Measurements from ENCODE around the genes CENPH and CARTPT.

GRCh38 chr5:68241374-68242014, 25.9 kb downstream of the PIK3R1 start:
- PRO-cap, 3 experiments = no peak in any of the 3 experiments
- RAMPAGE, long total RNA, 2 experiments = no peak in any of the 2 experiments
- RRBS = no CpG with 5 or more reads among the region's 1 CpG

- PRO-cap, 3 experiments = no peak in any of the 3 experiments
- RAMPAGE, long total RNA, 2 experiments = no peak in any of the 2 experiments
- RRBS = no CpG with 5 or more reads among the region's 9 CpGs
Measured at GRCh38 chr5:68250056-68250599, 34.6 kb downstream of the PIK3R1 start.

DNA sequence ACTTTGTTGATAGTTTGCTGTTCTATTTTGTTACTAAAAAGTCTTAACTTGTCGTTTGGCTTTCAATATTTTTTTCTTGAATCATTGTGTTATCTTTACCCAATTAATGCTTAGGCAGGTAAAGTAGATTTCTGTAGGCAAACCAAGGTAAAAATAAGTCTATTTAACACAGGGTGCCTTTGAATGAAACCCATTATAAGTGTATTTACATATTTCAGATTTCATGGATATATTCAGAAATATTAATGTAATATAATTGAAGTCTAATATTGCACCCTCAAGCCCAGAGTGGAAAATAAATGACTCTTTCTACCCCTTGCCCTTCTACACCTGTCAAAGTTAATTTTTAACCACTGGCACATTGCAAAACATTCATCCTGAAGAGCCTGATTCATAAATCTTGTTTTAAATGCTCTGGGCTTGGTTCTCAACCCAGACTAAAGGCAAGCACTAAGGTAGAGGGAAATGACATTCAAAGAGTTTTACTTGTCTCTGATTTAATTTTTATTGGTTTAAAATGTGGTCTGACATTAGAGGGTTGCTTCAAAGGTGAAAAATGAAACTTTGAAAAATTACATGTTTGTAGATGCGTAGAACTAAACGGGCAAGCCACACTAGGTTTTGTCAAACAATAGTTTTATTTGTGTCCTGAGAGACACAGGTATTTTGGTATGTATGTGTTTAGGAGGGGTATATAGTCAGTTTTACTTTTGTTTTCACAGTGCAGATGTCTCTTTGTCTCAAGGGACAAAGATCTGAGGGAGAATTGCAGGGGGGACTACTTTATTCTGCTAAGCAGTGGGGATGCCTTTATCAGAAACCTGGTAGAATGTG, 69.6 kb downstream of the PIK3R1 start:
- PRO-cap, 3 experiments = no peak in any of the 3 experiments
- RAMPAGE, long total RNA, 2 experiments = no peak in any of the 2 experiments
- RRBS = no CpG with 5 or more reads among the region's 3 CpGs

DNA sequence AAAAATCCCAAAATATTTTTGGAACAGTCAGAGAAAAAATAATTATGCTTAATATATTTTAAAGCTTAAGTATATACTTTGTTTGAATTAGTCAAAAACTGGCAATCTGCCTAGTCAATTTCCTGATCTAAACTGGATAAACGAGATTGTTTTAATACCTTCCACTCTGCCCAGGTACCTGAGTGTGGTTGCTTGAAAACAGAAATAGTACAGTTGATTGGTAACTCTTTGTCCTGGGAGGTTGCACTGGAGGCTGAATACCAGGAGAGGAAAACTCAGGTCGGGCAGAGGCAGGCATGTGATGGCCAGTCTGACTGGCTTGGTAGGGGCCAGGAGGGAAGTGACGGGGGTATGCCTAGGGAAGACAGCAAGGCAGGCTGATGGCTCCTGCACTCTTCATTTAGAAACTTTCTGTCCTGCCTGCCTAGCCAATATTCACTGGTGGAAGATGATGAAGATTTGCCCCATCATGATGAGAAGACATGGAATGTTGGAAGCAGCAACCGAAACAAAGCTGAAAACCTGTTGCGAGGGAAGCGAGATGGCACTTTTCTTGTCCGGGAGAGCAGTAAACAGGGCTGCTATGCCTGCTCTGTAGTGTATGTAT, 80.3 kb downstream of the PIK3R1 start:
- PRO-cap, 3 experiments = no peak in any of the 3 experiments
- RAMPAGE, long total RNA, 2 experiments = no peak in any of the 2 experiments
- RRBS = no CpG with 5 or more reads among the region's 7 CpGs

DNA sequence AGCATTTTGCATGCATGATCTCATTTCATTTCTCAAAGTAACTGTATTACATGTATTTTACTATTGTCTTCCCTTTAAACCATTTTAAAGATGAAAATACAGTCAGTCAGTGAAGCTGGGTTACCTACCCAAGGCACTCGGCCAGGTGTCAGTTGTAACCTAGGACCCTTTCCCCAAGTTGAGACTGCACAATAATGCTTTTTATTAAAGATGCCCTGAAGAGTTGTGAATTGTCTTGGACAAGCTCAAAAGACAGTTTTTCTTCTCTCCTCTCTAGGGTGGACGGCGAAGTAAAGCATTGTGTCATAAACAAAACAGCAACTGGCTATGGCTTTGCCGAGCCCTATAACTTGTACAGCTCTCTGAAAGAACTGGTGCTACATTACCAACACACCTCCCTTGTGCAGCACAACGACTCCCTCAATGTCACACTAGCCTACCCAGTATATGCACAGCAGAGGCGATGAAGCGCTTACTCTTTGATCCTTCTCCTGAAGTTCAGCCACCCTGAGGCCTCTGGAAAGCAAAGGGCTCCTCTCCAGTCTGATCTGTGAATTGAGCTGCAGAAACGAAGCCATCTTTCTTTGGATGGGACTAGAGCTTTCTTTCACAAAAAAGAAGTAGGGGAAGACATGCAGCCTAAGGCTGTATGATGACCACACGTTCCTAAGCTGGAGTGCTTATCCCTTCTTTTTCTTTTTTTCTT, 81.7 kb downstream of the PIK3R1 start:
- PRO-cap, 3 experiments = no peak in any of the 3 experiments
- RAMPAGE, long total RNA, 2 experiments = no peak in any of the 2 experiments
- RRBS = no CpG with 5 or more reads among the region's 9 CpGs

- PRO-cap, 3 experiments = no peak in any of the 3 experiments
- RAMPAGE, long total RNA, 2 experiments = no peak in any of the 2 experiments
- RRBS = no CpG with 5 or more reads among the region's 5 CpGs
Measured at GRCh38 chr5:68456686-68457265, 241.2 kb downstream of the PIK3R1 start.

DNA sequence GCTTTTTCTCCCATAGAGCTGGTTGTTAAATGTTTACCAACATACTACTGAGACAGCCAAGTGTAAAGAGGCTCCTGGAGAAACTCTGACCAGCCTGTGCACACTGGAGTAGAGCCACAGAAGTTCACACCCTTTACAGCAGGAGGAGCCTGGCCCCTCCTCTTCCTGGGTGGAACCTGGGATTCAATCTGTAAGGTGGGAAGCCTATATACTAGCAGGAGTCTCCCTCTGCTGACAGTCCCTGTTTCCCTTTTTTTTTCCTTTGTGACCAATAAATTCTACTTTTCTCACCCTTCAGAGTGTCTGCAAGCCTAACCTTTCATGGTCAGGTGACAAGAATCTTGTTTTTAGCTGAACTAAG, 10.4 kb upstream of the SLC30A5 start:
- PRO-cap, 3 experiments = no peak in any of the 3 experiments
- RAMPAGE, long total RNA, 2 experiments = no peak in any of the 2 experiments

- PRO-cap, 3 experiments = no peak in any of the 3 experiments
- RAMPAGE, long total RNA, 2 experiments = no peak in any of the 2 experiments
- RRBS = no CpG with 5 or more reads among the region's 6 CpGs
Measured at GRCh38 chr5:69136045-69136631, 30.8 kb upstream of the CCNB1 start.

DNA sequence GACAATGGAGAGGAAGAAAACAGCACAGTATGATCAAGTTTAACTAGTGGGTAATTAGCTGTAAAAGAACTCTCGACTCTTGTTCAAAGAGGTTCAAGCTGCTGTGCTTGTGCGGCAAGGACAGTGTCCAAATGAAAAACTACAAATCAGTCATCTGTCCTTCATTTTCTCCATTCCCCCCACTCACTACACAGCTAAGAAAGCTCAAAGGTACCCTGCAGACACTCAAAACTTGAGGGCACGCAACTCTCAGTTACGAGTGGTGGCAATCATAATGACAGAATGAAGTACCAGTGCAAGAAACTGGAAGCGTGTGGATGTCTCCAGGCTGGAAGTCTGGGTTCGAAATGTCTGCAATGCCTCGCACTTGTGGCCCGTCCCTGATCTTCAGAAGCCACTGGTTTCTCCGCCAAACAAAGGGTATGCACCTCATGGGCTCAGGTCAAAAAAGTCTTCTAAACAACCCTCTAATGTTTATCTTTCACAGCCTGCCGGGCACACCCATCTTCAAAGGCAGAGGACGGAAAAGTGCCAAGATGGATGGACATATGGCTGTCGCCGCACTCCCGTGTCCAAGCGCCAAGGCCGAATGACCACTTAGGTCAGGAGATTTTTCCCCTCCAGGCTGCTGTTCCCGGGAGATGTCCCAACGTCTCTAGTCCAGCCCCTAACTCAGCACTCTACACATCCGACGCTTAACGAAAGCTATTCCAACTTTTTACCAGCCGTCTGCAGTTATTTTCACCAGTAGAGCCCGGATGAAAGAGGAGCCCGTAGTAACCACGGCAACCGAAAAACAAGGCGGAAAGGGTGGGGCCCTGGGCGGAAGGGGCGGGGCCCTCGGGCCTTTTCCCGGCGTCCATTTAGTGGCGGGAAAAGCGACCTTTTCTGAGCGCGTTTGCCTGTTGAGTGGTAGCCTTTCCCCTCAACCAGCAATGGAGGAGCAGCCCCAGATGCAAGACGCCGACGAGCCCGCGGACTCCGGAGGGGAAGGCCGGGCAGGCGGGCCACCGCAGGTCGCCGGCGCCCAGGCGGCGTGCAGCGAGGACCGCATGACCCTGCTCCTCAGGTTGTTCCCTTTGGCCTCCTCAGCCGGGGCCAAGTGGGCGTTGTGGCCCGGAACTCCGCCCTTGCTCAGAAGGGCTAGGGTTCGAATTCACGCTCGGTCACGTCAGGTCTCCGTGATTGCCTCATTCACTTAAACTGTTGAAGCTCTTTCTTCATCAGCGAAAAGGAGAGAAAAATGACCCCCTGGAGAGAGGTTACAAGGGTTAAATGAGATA, at the start of gene CENPH:
Gene CENPH, plus strand, starts transcription at position 884 of the 1,283 bp plus-strand sequence.
- PRO-cap, 3 experiments = peak in 3 of 3 experiments; most common plus-strand start position 891 of the sequence (in 2); most common minus-strand start position 798 of the sequence (in 3)
- RAMPAGE, long total RNA, 2 experiments = start-site peak on the plus strand in 2 of 2 experiments, centred at positions 881 to 905 of the sequence, 364 to 586 reads per replicate; start-site peak on the minus strand in 2 of 2 experiments, centred at positions 743 to 749 of the sequence, 49 to 84 reads per replicate
- RRBS = under 1% methylated on average over 23 of the region's 62 CpGs

- PRO-cap, 3 experiments = no peak in any of the 3 experiments
- RAMPAGE, long total RNA, 2 experiments = no peak in any of the 2 experiments
- RRBS = no CpG with 5 or more reads among the region's 43 CpGs
Measured at GRCh38 chr5:70585973-70586409, 314.5 kb upstream of the SERF1A start.

GRCh38 chr5:71020646-71020979, 4.5 kb downstream of the NAIP start:
- PRO-cap, 3 experiments = no peak in any of the 3 experiments
- RAMPAGE, long total RNA, 2 experiments = no peak in any of the 2 experiments
- RRBS = no CpG with 5 or more reads among the region's 4 CpGs

DNA sequence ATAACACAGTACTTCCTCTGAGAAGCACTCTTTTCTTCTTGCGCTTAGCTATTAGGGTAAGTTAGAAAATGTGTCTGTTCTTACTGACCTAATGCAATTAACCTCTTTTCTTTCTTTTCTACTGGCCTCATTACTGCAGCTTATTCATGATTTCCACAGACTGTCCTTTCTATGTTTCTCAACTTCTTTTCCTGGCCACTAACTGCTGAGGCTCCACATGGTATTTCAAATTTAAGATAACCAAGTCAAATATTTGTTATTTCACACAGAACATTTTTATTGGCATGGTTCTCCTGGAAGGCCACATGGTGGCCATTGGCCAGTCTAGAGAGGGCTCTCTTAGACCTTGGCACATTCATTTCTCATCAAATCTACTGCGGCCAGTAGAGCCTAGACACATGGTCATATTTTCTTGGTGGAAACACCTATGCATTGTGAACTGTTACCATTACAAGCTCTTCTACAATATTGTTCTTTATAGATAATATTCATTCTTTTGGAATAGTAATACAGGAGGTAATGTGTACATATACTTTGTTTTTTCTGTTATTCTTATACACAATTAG, 13.9 kb upstream of the BDP1 start:
- PRO-cap, 3 experiments = no peak in any of the 3 experiments
- RAMPAGE, long total RNA, 2 experiments = no peak in any of the 2 experiments
- RRBS = no CpG with 5 or more reads among the region's 2 CpGs

GRCh38 chr5:71509355-71510276, 54.2 kb downstream of the BDP1 start:
- PRO-cap, 3 experiments = no peak in any of the 3 experiments
- RAMPAGE, long total RNA, 2 experiments = no peak in any of the 2 experiments
- RRBS = no CpG with 5 or more reads among the region's 5 CpGs

DNA sequence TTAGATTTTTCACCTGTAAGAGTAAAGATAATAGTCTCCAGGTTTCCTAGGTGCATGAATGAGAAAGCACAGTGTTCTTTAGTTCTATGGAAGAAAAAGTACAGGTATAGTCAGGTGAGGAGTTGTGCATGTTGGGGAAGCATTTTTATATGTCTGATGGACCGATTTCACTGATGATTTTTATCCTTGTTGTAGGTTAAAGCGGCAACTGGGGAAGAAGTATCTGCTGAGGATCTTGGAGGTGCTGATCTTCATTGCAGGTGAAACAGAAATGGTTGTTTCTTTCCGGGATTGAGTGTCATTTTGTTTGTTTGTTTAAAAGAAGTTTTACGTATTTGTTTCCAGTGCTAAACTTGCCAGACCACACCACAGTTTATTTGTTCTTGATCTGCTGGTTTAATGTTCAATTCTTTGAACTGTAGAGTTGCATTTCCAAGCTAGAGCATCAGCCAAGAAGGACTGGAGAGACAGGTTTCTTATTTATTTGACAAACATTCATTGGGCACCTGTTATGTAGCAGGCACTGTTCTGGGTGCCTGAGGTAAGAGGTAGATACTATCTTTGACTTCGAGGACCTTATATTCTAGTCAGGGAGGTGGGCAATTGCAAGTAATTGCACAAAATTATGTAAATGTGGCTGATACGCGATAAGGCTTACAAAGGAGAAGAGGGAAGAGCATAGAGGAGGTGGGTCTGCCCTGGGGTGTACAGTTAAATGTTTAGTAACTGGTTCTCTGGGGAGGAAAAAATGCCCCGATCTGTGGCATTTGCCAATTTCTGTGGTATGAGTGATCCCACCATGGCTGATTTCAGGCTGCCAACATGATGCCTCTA, 45.0 kb downstream of the MCCC2 start:
- PRO-cap, 3 experiments = no peak in any of the 3 experiments
- RAMPAGE, long total RNA, 2 experiments = no peak in any of the 2 experiments
- RRBS = no CpG with 5 or more reads among the region's 8 CpGs

DNA sequence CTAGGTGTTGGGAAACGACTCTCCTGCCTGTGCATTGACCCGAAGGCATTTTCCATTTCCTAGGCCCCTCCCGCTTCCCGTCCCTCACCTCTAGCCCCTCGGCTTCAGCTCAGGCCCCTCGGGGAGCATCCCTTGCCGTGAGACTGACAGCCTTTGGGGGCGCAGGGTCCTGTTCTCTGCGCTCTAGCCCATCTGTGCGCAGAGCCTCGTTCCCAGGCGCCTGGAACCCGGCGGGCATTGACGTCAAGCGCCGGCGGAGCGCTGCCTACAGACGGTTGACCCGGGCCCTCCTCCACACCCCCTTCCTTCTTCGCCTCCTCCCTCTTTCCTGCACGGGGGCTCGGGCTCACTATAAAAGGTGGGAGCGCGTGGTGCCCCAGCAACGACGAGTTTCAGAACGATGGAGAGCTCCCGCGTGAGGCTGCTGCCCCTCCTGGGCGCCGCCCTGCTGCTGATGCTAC, at the start of gene CARTPT:
Gene CARTPT, plus strand, starts transcription at position 382 of the 461 bp plus-strand sequence.
- PRO-cap, 3 experiments = no peak in any of the 3 experiments
- RAMPAGE, long total RNA, 2 experiments = start-site peak on the plus strand in 2 of 2 experiments, centred at positions 256 to 399 of the sequence, 19 to 33 reads per replicate
- RRBS = no CpG with 5 or more reads among the region's 33 CpGs

DNA sequence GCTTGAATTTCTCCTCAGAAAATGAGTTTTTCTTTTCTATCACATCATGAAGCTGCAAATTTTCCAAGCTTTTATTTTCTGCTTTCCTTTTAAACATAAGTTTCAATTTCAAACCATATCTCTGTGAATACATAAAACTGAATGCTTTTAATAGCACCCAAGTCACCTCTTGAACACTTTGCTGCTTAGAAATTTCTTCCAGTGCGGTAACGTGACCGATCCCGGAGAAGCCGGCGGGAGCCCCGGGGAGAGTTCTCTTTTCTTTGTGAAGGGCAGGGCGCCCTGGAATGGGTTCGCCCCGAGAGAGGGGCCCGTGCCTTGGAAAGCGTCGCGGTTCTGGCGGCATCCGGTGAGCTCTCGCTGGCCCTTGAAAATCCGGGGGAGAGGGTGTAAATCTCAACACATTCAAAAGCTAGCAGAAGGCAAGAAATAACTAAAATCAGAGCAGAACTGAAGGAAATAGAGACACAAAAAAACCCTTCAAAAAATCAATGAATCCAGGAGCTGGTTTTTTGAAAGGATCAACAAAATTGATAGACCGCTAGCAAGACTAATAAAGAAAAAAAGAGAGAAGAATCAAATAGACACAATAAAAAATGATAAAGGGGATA, 131.7 kb downstream of the CARTPT start:
- PRO-cap, 3 experiments = no peak in any of the 3 experiments
- RAMPAGE, long total RNA, 2 experiments = no peak in any of the 2 experiments
- RRBS = 23% methylated on average over 5 of the region's 19 CpGs

DNA sequence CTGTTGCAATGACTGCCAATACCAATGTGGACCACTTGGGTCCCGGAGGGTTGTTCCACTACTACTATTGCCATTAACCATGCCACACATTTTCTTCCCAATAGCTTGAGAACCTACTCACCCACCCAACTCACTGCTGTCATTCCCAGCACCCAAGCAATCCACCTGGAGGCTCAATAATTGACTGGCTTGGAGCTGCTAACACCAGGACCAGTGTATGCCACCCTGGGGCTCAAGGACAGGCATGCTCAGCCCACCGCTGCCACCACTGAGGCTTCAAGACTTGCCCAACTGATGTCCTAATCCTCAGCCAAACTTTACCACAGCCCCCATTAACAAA, 190.9 kb upstream of the MAP1B start:
- PRO-cap, 3 experiments = no peak in any of the 3 experiments
- RAMPAGE, long total RNA, 2 experiments = no peak in any of the 2 experiments
- RRBS = no CpG with 5 or more reads among the region's 2 CpGs

GRCh38 chr5:72134192-72134484, 26.9 kb downstream of the MAP1B start:
- PRO-cap, 3 experiments = no peak in any of the 3 experiments
- RAMPAGE, long total RNA, 2 experiments = no peak in any of the 2 experiments
- RRBS = no CpG with 5 or more reads among the region's 2 CpGs

- PRO-cap, 3 experiments = no peak in any of the 3 experiments
- RAMPAGE, long total RNA, 2 experiments = no peak in any of the 2 experiments
- RRBS = no CpG with 5 or more reads among the region's 2 CpGs
Measured at GRCh38 chr5:72141423-72141776, 34.1 kb downstream of the MAP1B start.

- PRO-cap, 3 experiments = no peak in any of the 3 experiments
- RAMPAGE, long total RNA, 2 experiments = no peak in any of the 2 experiments
- RRBS = no CpG with 5 or more reads among the region's 22 CpGs
Measured at GRCh38 chr5:72195657-72196431, 88.6 kb downstream of the MAP1B start.

Measured in testis (tissue), 5 donors.